Peyer's patch (tissue), 4 donors: Measurements from ENCODE around the genes COL6A5 and TMEM108.

DNA sequence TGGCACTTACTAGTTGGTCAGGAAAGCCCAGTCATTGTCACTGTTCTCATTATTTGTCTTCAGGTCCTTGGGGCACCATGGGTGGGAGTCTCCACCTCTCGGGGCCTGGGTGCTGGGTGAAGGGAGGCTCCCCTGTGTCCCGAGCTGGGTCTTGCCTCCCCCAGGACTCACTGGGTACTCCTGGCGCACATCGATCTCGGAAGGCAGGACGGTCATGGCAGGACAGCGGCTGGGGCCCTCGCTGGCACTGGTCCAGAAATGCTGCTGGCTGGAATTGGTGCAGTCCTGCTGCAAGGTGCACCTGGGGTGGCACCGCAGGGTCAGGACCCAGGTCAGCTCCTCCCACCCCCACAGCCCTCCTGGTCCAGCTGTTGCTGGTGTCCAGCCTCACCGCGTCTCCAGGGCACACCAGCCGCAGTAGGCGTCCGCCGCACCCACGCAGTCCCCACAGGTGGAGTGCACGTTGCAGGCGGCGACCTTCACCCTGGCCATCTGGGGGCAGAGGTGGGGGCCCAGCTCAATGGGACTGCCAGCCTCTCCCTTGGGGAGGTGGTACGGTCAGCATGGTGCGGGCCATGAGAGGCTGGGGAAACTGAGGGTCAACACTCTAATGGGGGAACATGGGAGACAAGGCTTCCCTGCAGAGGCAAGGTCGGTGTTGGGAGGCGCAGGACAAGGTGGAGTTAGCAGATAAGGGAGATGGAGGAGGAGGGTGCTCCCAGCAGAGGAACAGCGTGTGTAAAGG is 20.5 kb downstream of the PLXND1 start:
- PRO-cap, result no peak
- RAMPAGE, long total RNA, 4 experiments, result no peak in any of the 4 experiments

DNA sequence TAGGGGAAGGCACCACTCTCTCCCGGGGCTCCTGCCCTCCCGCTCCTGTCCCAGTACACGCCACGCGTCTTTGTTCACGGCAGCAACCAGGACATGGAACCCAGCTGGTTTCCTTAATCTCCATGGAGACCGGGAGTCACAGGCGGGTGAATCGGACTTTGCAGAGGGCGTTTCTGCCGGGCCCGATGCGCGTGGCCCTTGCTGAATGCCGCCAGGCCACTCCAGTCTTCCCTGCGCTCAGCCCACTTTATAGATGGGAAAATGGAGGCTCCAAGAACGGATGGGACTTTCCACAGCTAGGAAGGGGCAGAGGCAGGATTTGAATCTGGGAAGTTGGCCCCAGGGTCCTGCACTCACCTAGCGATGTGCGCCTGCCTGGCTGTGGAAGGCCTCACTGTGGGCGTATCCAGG is 7.4 kb downstream of the PLXND1 start:
- PRO-cap, result no peak
- RAMPAGE, long total RNA, 4 experiments, result no peak in any of the 4 experiments

DNA sequence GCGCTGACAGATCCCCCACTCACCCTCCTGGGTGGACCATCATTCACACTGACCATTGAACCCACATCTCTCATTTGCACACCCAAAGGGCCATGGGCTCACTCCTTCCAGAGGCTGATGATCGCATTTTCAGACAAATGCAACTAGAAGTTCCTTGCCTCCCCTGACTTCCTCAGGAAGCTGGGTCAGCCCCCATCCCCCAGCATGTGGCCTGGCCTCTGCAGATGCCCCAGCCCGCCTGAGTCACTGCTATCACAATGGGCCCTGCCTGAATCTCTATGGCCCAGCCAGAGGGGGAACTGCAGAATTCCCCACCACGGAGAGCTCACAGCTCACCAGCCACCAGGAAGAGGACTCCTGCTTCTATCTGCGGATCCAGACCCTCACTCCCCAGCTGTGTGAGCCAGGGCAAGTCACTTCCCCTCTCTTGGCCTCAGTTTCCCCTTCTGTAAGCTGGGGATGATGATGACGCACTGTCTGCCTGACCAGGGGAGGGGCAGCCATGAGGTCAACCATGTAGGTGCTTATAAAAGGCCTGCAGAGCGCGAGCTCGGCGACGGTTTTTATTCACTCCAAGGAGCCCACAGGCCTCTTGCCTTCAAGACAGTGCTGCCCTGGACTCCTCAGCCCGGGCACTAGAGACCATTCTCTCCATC is 6.9 kb downstream of the PLXND1 start:
- PRO-cap, result unidirectional peak, plus-strand start at position 556 of the sequence
- RAMPAGE, long total RNA, 4 experiments, result no peak in any of the 4 experiments

DNA sequence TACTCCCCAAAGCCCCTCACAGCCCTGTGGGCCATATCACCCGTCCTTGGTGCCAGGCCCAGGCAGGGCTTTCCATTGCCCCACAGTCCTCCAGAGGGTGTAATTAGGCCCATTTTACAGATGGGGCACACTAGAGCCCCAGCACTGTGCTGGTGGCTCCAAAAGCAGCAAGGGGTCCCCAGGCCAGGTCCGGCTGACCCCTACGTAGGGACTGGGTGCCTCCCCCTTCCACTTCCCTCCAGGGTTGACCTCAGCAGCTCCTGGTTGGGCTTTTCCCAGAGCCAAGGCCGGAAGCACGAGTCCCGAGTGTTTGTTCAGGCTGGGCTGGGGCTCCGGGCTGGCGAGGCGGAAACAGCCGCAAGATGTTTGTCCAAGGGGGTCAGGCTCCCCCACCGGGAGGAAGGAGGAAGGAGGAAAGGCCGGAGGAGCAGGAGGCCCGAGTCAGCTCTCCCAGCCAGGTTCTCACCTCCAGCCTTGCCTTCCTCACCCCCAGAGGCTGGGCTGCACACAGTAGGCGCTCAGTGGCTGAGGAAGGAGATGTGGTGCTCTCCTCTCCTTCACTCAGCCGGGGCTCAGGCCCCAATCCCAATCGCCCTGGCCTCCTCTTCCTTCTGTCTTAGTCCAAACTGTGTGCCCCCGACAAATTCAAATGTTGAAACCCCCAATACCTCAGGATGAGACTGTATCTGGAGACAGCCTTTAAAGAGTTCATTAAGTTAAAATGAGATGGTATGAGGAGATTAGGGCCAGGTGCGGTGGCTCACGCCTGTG is 17.1 kb upstream of the PLXND1 start:
- PRO-cap, result bidirectional peak, plus-strand start at position 401 of the sequence, minus-strand start at position 246 of the sequence
- RAMPAGE, long total RNA, 4 experiments, result no peak in any of the 4 experiments

- PRO-cap, result no peak
- RAMPAGE, long total RNA, 4 experiments, result no peak in any of the 4 experiments
Observed at GRCh38 chr3:129747585-129748233, 141.2 kb upstream of the PLXND1 start.

DNA sequence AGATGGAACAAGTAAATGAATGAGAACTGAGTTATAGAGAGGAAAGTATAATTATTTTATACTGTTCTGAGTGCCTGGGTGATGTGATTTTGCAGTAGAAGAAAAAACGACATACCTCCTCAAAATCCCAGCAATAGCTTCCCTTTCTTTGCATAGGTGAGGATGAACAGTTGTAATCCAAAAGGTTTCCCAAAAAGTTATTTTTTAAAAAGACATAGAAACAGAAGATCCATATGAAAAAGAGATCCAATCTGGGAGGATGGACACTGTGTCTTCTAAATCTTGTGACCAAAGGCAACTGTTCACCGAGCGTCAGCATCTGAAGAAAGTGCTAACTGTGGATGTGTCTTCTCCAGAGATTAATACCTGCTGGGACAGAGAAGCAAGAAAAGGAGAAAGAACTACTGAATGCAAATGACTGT is 13.3 kb downstream of the TMCC1 start:
- PRO-cap, result no peak
- RAMPAGE, long total RNA, 4 experiments, result no peak in any of the 4 experiments

- PRO-cap, result no peak
- RAMPAGE, long total RNA, 4 experiments, result no peak in any of the 4 experiments
Observed at GRCh38 chr3:129908118-129908919, 14.8 kb upstream of the TMCC1 start.

- PRO-cap, result no peak
- RAMPAGE, long total RNA, 4 experiments, result no peak in any of the 4 experiments
Observed at GRCh38 chr3:129911200-129911706, 17.7 kb upstream of the TMCC1 start.

DNA sequence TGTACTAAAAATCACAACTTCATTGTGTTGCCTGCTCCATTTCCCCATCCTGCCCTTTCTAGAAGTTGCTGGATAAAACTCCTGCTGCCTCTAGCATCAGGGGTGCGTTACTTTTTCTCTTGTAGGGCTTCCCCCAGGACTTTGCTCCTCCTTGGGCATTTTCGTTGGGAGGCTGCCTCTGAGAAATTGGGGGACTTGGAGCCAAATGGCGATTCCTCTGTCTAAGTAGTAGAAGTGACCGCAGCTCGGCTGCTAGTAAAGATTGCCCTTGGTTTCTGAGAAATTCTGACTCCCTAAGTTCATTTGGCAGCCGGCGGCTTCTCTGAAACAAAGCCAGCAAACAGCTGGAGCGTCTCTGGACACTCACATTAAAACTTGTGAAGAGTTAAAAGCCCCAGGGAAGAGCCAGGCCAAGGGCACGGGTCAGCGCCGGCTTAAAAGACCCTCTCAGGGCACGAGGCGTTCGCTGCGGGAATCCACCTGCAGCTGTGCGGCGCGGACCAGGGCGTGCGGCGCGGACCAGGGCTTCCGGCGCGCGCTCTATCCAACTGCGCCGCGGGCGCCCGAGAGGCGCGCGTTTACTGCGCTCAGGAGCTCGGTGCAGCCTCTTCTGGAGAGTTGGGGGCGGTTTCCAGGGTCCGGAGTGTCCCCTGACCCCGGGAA is at the start of gene COL6A5:
Gene COL6A5, plus strand, starts transcription at position 360 of the 663 bp plus-strand sequence.
- PRO-cap, result no peak
- RAMPAGE, long total RNA, 4 experiments, result no peak in any of the 4 experiments

DNA sequence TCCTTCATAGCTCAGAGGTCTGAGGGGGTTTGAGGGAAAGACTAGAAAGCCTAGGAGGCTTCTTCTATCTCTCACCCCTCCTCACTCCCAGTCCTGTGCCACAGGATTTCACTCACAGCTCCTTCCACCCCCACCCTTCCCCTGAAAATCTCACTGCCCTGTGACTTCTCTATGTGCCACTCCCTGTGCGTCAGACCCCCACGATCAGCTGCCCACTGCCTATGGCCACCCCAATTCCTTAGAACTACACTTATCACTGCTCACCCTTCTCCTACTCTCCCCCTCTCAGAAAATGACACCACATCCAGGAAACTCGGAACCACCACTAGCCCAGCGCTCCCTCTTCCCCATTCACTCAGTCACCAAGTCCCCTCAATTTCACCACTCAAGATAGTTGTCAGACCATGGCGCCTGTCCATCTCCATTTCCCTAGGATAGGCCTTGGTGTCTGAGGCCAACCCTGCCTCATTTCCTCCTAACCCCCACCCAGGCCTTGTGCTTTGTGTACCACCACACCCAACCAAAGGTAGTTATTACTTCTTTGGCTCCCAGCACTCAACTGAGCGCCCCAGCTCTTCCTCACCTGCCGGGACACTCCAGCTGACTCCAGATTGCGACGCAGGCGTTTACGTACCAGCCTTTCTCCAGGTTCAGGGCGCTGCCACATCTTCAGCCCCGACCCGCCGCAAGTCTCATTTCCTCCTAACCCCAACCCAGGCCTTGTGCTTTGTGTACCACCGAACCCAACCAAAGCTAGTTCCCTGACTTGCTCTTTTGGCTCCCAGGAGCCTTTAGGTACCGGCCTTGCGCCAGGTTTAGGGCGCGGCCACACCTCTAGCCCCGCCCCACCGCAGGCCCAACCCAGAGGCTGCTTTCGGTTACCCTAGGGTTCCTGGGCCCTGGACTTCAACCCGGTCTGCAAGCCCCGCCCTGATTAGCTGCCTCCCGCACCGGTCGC is 596 bp upstream of the NUDT16 start:
- PRO-cap, result bidirectional peak, plus-strand start at position 541 of the sequence, minus-strand start at position 427 of the sequence; bidirectional peak, plus-strand start outside the sequence, minus-strand start at position 793 of the sequence
- RAMPAGE, long total RNA, 4 experiments, result start-site peak on the minus strand in 2 of 4 experiments, centred at positions 414 to 765 of the sequence, 28 to 228 reads per replicate

GRCh38 chr3:132417818-132418525 is 670 bp downstream of the DNAJC13 start:
- PRO-cap, result bidirectional peak, plus-strand start at chr3:132418388, minus-strand start at chr3:132418341
- RAMPAGE, long total RNA, 4 experiments, result no peak in any of the 4 experiments

DNA sequence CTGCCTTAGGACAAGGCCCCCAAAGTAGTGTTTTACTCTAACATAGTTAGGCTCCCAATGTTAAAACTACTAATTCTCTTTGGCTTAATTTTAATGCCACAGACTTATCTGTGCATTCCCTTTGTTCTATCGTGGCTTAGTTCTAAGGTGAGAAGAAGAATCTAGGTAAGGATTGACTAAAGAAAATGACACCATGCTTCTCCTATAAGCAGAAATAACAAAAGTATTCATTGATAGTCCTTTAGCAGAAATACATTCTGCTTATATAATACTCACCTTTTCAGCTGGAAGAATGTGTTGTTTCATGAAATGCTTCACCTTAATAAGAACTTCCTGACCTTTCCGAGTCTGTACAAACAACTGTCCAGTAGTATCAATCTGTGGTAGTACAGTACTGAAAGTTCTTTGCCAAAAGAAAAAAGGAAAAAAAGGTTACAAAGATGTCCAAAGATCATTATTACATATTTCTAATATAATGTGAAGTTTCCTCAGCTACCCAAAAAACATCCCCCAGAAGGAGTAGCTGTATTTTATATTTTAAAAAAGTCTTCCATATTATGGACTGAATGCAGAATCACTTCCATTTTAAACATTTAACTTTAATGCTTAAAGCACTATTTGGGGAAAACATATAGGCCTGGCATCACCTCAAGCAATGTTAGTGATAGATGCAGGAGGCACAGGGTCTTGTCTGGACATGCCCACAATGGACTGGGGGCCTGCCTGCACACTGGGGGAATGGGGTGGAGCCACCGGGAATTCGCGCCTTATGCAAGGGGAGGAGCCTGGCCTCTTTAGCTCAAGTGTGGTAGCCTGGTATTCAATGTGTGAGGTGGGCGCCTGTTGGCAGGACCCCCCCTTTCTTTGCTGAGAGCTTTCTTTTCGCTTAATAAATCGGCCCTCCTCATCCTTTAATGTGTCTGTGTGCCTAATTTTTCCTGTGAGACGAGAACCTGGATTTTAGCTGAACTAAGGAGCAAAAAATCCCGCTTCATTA is 29.6 kb downstream of the ACKR4 start:
- PRO-cap, result no peak
- RAMPAGE, long total RNA, 4 experiments, result no peak in any of the 4 experiments

DNA sequence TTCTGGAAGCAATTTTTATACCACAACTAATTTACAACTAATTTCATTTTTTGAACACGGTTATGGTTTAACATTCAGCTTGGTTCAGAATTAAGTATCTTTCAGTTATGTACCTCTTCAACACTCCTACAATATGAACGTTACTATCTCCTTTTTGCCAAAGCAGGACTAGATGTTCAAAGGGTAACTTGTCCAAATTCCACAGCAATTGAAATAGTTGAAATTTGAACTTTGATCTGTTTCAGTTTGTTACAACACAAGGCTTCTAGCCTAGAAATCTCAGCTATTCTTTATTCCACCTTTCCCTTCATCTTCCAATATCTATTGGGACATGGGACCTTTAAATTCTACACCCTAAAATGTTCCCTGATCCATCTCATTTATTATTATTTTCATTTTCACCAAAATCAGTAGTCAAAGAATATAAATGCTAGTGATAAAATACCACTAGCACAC is 1.2 kb downstream of the ACAD11 start:
- PRO-cap, result no peak
- RAMPAGE, long total RNA, 4 experiments, result no peak in any of the 4 experiments

- PRO-cap, result no peak
- RAMPAGE, long total RNA, 4 experiments, result no peak in any of the 4 experiments
Observed at GRCh38 chr3:132681474-132682153, 21.5 kb downstream of the UBA5 start.

DNA sequence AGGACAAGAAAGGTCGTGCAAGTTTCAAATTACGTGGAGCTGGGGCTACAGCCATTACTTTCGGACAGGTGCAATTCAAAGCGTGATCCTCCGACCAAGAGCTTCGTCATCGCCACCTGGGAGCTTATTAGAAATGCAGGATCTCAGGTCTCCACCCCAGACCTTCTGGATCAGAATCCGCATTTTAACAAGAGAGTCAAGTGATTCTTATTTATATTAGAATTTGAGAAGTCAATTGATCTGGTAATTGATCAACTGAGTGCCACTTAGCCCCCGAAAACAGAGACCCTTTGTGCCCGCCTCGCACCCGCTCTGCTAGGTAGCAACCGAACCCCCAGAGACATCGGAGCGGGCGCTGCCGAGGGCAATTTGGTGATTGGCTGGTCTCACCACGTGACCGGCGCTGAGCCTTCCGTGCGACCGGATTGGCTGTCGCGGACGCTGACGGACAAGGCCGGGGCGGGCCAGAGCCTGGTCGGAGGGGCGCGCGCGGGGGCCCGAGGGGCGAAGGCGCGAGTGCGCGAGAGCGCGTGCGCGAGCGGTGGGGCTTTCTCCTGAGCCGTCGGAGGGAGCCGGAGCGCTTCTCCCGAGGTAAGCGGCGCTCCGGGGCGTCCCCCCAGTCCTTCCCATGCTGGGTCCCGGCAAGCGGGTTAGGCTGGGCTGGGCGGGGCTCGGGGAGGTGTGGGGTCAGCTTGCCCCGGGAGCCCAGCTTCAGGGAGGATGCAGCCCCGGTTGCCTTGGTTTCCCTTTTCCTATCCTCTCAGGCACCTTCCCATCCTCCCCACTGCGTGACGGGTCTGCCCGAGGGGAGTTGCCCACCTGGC is at the start of gene TMEM108:
Gene TMEM108, plus strand, starts transcription at position 547 of the 824 bp plus-strand sequence.
- PRO-cap, result unidirectional peak, plus-strand start at position 451 of the sequence; unidirectional peak, plus-strand start at position 515 of the sequence
- RAMPAGE, long total RNA, 4 experiments, result start-site peak on the plus strand in 2 of 4 experiments, centred at positions 520 to 522 of the sequence, 5 to 20 reads per replicate

DNA sequence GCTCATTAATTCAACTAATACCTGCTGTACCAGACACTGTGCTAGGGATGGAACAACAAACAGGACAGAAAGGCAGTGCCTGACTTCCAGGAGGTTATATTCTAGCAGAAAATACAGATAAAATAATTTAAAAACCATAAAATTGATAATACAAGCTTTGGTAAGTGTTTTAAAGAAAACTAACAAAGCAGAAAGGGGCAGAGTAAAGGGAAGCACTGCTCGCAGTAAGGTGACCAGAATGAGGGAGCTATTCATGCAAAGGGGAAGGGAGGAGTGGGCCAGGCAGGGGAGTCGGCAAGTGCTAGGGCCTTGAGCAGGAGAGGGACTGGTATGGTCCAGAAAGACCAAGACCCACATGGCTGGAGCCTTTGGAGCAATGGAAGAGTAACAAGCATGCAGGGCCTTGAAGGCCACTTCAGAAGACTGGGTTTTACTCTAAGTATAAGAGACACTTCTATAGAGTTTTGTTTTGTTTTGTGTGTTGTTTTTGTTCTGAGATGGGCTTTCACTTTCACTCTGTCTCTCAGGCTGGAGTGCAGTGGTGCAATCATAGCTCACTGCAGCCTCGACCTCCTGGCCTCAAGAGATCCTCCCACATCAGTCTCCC is 41.9 kb downstream of the BFSP2 start:
- PRO-cap, result no peak
- RAMPAGE, long total RNA, 4 experiments, result no peak in any of the 4 experiments

GRCh38 chr3:133448318-133449405 is 48.8 kb downstream of the BFSP2 start:
- PRO-cap, result no peak
- RAMPAGE, long total RNA, 4 experiments, result no peak in any of the 4 experiments

DNA sequence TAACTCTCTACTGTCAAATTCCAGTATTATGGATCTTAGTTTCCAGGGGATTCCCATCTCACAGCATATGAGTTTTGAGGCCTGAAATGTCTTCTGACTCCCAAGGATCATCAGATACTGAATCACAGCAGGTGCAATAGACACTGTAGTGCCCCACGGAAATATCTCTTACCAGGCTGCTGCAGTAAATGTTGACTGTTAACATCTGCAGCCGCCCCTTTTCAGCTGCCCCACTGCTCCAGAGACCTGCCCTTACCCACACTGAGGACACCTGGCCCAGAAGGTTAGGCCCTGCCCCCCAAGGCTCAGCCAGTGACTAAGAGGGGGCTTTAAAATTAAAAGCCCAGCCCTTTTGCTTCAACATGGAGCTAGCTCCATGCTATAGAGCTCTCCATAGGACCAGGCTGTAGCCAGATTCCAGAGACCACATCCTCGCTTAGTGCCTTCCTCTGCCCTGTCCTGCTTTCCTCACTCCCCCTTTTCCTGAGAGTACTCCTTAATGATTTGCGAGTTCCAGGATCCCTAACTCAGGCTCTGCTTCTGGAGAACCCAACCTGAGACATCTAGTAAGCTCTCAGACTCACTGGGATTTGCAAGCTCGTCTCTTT is 67.2 kb downstream of the BFSP2 start:
- PRO-cap, result no peak
- RAMPAGE, long total RNA, 4 experiments, result no peak in any of the 4 experiments

- PRO-cap, result no peak
- RAMPAGE, long total RNA, 4 experiments, result no peak in any of the 4 experiments
Observed at GRCh38 chr3:133472333-133472748, 72.5 kb downstream of the BFSP2 start.

- PRO-cap, result no peak
- RAMPAGE, long total RNA, 4 experiments, result no peak in any of the 4 experiments
Observed at GRCh38 chr3:133675643-133675911, 13.8 kb upstream of the TOPBP1 start.